Mesenchymal stem cell of the bone marrow (primary cell): ENCODE measurements around a stretch of chr16.

- CAGE, long polyA plus RNA = no peak
Observed at GRCh38 chr16:86651674-86652219, 73.4 kb downstream of the FOXL1 start.

DNA sequence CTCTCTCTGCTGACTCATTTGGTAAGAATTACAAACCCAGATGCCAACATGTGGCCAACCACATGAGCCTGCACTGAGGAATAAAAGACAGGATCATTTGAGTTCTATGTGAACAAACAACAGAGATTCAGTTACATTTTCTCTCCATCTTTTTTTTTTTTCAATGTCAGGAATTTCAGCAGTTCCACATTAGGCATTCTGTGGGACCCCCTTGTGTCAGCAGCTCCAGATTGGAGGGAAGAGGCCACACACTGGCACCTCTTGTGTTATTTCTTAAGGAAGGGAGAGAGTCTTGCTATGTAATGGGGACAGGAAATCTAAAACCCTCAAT, 172.9 kb downstream of the FOXL1 start:
- CAGE, long polyA plus RNA = no peak

GRCh38 chr16:87074640-87075441, 242.4 kb downstream of the C16orf95 start:
- CAGE, long polyA plus RNA = no peak

GRCh38 chr16:87160042-87160518, 157.1 kb downstream of the C16orf95 start:
- CAGE, long polyA plus RNA = no peak

- CAGE, long polyA plus RNA = no peak
Observed at GRCh38 chr16:87240470-87241499, 76.4 kb downstream of the C16orf95 start.

DNA sequence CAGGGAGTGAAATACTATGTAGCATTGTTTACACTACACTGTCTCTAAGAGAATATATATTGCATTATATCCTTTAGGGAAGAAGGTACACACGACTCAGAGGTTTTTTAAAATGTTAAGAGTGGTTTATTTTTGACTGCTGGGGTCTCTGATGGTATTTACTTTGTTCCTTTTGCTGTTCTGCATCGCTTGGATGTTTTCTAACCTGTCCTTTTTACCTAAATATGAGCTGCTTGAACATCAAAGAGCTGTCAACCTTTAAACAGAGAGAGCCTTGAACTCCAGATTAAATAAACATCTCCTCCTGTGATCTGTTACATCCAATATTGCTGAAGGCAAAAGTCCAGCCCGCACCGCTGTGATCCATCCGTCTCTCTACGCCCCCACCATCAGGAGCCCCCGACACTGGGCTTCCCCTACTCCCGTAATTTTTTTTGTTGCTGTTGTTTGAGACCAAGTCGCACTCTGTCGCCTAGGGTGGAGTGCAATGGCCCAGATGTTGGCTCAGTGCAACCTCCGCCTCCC, 1.3 kb downstream of the FBXO31 start:
- CAGE, long polyA plus RNA = no peak

GRCh38 chr16:87407435-87408229, 15.5 kb downstream of the MAP1LC3B start:
- CAGE, long polyA plus RNA = no peak

DNA sequence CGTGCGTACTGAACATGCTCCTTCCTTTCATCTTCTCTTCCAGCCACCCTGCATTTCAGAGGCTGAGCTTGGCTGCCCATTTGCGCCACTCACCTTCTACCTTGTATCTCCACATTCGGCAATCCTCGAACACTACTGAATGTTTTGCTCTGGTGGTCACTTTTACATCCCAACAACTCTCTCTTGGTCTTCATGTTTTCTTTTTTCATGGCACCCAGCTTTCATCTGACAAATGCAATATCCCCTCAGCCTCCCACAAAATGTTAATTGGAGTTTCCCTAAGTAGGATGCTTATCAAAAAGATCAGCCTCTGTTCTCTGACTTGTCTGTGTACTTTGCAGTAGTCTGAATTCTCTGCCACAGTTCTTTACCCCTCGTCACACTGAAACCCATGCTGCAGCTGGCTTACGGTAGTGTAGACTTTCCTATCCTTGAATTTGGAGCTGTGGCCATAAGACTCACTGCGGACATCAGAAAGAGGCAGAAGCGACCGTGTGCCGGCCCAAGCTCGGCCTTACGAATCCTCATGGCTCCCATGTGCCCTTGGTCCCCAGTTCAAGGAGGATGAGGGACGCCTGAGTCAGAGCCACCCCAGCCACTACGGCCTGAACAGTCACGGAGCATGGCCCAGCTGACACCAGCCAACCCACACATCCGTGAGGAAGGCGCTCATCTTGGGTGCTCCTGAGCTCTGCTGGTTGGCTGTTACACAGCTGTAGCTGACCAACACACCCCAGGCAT, 44.2 kb downstream of the ZCCHC14 start:
- CAGE, long polyA plus RNA = no peak

- CAGE, long polyA plus RNA = no peak
Observed at GRCh38 chr16:87582617-87583014, 19.7 kb upstream of the JPH3 start.

DNA sequence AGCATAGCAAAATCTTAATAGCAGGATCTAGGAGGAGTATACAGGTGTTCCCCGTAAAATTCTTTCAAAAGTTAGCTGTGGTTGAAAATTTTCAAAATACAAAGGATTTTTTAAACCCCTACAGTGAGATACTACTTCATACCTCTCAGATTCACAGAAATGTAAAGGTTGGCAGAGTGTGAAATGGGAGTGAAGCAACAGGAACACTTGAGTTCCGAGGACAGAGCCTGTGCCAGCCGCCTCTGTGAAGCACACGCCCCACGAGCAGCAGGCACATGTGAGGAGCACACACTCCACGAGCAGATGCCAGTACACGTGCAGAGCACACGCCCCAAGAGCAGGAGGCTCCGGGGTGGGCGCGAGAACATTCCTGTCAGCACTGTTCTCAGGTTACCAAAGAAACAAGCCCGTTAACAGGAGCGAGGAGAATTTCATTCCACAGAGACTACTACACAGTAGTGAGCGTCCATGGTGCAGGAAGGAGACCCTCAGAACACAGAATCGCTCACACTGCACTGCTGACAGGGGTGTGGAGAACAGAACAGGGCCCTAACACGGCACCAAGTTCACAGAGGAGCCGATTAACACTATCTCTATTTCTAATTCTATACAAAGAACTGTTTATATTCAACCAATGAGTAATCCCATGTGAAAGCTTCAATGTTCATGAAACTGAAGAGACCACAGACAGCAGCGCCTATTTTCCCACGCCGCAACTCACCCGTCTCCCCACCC, 40.2 kb downstream of the KLHDC4 start:
- CAGE, long polyA plus RNA = no peak

DNA sequence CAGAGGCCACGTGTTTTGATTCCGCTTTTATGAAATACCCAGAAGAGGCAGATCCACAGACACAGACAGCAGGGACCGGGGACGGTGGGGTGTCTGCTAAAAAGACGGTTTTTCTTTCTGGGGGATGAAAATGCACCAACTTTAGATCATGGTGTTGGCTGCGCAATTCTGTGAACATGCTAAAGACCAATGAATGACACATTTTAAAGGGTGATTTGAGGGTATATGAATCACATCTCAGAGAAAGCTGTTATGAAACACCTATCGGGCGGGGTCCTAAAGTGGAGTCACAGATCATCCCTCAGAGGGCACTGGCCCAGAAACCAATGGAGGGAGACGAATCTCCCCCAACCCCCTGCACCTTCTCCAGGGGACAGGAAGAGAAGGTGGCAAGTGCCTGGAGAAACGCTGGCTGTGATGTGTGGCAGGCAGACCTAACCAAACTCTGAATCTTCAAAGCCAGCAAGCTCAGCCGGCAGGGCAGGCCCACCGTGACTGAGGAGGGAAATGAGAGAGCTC, 26.0 kb downstream of the KLHDC4 start:
- CAGE, long polyA plus RNA = no peak

DNA sequence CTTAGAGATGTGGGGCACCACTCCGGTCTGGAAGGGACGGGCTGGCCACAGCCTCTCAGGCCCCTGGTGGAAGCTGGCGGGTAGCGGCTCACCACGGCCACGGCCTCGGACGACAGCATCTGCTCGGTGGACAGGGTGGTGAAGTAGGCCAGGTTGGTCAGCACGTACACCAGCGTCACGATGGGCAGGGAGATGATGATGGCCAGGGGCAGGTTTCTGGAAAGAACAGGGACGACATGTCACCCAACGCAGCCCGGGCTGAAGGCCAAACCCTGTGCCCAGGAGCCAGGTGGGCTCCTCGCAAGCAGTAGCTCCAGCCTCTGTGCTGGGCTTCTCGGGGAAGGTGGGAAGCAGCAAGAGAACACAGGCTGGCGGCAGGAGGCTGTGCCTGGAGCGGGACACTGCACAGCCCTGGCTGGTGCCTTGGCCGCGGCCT, 29.7 kb downstream of the SLC7A5 start:
- CAGE, long polyA plus RNA = no peak

DNA sequence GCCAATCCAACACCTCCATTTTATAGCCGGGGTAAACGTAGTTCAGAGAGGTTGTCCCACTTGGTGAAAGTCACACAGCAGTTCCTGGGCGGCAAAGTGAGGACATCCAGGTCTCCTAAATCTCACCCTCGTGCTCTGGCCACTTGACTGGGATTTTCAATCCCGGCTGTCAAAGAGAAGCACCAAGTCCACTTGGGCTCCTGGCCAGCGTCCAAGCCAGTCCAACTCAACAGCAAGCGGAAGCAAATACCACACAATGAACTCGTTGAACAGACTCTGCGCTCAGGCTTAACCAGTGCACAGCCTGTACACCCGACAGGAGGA, 10.8 kb downstream of the SLC7A5 start:
- CAGE, long polyA plus RNA = no peak

DNA sequence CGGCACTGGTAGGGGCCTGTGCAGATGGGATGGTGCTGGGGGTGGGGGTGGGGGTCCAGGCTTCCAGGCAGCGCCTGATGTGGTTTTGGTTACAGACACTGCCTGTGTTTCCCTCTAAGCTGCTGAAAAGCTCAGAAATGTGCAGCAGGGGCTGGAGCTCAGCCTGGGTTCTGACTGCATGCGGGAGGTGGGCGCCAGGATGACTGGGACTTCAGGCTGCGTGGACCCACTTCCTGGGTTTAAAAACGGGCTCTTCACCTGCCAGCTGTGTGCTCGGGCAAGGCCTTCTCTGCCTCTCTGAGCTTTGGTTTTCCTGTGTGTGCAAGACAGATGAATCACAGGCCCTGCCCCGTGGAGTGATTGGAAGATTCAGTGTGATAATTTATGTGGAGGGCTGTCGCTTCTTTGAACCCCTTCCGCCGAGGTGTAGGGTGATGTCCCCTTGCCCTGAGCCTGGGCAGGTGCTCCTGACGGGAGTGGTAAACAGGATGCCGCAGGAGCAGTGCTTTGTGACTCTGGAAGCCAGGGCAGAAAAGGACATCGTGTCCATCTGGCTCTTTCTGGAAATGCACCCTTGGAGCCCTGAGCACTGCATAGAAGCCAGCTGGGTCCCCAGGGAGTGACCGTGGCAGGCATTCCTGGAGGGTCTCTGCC, 28.3 kb upstream of the SLC7A5 start:
- CAGE, long polyA plus RNA = no peak

- CAGE, long polyA plus RNA = no peak
Observed at GRCh38 chr16:87918228-87918793, 18.0 kb downstream of the CA5A start.

DNA sequence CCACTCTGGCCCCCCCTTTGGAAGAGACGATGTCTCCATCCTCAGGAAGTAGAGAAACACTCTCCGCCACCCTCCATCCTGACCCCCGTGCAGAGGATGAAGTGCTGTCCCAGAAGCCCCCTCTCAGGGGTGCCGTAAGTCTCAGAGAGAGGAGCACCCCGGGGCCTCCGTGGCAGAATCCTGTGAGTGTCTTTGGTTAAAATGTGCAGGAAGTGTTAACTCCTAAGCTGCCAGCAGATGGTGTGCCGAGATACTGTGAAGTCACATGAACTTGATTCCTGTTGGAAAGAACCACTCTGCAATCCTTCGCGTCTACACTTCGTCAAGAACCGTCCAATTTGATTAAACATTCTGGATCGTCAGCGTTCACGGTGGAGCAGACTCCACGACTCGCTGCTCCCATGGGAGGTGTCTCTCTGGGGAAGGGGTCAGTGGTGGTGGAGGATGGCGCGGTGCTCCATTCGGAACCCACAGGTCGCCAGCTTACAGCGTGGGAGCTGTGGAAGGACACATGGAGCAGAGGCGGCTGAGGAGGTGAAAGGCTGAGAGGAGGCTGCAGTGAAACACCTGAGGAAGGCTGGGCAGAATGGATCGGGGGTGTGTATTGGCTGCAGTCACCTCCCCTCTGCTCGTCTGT, 5.7 kb downstream of the BANP start:
- CAGE, long polyA plus RNA = no peak

- CAGE, long polyA plus RNA = no peak
Observed at GRCh38 chr16:88170512-88170825, 212.3 kb upstream of the ZNF469 start.

DNA sequence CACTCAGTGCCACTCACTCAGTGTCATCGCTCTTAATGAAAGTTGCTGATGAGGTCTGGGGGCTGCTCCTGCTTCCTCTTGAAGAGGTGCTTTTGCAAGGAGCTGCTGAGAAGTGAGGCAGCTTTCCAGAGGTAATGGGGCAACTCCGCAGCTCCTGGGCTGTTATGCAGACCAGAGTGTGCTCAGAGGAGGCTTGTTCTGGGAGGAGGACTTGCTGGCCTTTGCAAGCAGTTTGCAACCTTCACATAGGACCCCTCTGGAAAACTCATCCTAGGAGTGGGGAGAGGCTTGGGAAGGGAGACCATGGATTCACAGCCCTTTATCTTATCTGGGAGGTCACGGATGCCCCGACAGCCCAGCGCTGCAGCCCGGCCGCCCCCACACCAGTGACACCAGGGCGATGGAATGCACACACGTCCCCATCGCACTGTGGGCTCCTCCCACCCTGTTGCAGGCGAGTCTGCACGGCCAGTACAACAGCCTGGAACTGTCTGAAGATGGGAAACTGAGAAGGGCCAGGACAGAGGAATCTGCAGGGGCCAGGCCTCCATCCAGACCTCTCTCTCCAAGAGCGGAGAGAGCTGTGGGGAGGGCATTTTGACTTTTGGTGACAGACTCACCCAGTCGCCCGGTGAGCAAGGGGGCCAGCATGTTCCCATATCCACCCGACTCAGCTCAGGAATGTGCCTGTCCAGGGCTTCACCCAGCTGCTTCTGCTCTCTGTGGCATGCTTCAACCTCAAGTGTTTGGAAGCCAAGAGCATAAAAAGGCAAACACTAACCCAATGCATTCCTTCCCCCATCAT, 78.7 kb upstream of the ZNF469 start:
- CAGE, long polyA plus RNA = no peak

- CAGE, long polyA plus RNA = no peak
Observed at GRCh38 chr16:88333345-88333882, 49.3 kb upstream of the ZNF469 start.

DNA sequence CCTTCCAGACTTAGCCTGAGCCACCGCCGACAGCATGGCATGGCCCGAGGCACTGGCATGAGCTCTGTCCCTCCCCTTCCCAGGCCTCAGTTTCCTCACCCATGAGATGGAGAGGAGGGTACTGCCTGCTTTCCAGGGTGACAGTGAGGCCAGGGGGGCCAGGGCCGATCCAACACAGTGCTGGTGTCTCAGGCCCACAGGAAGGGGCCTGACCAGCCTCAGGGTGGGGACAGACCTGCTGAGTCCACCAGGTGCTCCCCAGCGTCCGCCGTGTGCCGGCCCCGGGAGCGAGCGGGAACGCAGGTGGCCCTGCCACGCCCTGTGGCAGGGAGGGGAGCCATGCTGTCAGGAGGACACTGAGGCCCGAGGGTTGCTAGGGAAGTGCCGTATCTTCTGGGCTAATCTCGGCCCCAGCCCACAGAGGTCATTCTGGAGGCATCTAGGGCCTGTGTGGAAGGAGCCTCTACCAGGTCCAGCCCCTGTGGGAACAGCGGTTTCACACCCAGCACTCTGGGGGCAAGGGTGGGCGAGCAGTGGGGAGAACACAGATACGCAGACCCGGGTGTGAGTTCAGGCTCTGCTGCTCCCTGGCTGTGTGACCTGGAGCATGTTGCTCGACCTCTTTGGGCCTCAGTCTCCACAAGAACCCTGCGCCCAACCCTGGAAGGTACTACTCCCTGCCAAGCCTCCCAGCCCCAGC, 44.1 kb upstream of the ZC3H18 start:
- CAGE, long polyA plus RNA = no peak